Epithelial cell of esophagus (primary cell): ENCODE data around the genes GPATCH1 and WDR88.

GRCh38 chr19:32933469-32934399 lies 38.0 kb downstream of the CEP89 start:
- RRBS, result no CpG with 5 or more reads among the region's 6 CpGs

DNA sequence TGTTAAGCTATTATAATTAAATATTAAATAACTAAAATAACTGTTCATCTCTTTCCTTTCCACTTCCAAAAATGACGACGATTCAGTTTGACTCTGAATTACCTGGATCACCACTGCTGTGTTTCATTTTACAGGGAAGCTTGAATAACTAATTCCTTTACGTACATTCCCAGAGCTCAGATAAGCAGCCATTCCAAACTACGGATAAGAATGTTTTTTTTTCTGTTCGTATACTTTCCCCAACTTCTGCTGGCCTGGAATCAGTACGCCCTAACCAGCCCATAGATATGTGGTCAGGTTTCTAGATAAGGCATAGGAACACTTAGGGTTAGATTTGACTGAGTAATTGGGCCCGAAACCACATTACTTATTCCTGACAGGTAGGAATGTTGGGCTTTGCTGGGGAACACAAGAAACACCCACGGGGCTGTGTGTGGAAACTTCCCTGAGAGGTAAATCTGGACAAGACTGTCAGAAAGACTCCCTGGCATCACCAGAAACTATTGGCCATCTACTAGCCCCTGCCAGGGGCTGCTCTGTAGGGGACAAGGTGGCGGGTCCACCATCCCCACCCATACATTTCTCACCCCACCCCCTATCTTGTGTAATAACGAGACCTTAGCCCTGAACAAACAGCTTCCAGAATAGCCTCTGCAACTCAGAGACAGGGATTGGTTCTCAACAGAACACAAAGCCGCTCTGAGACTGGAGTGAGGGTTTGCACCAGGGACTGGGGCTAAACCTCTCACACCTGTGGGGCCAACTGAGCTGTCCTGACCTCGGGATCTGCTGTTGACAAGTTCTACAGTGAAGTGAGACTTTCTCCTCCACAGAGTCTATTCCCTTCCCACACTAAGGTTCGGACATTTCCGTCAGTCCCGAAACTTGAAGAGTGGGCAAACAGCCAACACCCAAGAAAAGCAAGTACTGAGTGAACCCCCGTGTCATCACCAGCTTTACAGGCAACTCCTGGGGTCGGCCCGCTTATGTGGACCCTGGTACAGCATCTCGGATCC lies 15.6 kb downstream of the RHPN2 start:
- RRBS, result no CpG with 5 or more reads among the region's 19 CpGs

GRCh38 chr19:33080532-33081966 lies at the start of gene GPATCH1:
GPATCH1 (plus strand) TSS chr19:33081181.
- RRBS, result 2% methylated on average over 25 of the region's 71 CpGs

GRCh38 chr19:33132048-33132418 lies at the start of gene WDR88:
WDR88 (plus strand) TSS chr19:33132114.
- RRBS, result 84% methylated on average over 5 of the region's 40 CpGs

DNA sequence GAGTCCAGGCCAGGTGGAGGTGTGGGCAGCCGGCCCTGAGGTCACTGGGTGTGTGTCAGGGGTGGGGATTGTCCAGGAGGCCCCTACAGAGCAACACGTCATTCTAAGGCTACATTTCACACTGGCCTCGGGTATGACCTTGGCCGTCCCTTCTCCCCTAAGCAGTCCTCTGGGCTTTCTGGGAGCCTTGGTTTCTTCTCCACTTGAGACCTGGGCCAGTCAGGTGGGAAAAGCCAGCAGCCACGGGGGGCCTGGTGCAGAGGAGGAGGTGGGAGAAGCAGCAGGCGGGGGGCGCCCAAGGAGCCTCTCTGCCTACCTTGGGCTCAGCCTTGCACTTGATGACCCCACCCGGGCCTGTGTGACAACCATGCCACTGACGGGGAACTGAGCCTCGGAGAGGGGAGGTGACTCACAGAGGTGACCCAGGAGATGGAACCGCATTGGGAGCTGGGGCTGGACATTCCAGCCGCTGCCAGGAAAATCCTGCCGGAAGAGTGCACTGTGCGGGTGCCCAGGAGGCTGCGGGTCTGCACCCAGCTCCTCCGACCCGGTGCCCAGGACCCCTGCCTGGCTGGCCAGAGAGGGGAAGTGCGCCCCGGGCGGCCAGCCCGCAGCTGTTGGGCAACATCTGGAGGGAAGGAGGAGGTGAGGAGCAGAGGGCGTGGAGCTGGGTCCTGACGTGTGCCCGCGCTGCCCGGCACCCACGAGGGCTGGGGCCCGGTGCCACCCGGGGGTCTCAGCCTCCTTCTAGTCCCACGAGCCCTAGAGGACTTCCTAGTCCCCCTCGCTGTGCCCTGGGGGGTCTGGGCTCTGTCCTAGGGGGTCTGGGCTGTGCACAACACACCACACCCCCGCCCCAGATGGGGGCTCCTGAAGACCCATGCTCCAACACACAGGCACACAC lies 23.4 kb upstream of the SLC7A10 start:
- RRBS, result 53% methylated on average over 7 of the region's 32 CpGs

GRCh38 chr19:33291417-33291905 lies 10.9 kb downstream of the CEBPA start:
- RRBS, result no CpG with 5 or more reads among the region's 8 CpGs

DNA sequence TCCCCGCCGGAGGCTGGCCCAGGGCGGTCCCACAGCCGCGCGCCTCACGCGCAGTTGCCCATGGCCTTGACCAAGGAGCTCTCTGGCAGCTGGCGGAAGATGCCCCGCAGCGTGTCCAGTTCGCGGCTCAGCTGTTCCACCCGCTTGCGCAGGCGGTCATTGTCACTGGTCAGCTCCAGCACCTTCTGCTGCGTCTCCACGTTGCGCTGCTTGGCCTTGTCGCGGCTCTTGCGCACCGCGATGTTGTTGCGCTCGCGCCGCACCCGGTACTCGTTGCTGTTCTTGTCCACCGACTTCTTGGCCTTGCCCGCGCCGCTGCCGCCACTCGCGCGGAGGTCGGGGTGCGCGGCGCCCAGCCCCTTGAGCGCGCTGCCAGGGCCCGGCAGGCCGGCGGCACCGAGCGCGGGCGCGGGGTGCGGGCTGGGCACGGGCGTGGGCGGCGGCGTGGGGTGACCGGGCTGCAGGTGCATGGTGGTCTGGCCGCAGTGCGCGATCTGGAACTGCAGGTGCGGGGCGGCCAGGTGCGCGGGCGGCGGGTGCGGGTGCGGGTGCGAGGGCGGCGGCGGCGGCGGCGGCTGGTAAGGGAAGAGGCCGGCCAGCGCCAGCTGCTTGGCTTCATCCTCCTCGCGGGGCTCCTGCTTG lies 919 bp downstream of the CEBPA start:
- RRBS, result 2% methylated on average over 17 of the region's 81 CpGs

DNA sequence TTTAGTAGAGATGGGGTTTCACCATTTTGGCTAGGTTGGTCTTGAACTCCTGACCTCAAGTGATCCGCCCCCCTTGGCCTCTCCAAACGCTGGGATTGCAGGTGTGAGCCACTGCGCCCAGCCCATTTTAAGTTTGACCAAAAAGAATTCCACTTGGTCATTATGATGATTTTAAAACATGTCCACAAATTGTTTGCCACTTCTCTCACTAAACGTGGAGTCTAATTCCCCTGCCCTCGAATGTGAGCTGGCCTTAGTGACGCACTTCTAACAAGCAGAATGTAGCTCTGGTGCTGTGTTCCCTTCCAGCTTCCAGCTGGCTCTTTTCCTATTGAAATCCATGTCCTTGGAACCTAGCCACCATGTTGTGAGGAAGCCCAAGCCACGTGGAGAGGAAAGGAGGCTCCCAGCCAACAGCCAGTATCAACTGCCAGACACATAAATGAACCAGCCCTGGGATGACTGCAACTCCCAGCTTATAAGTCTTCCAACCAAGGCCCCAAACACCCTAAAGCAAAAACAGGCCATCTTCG lies 23.5 kb upstream of the CEBPA start:
- RRBS, result no CpG with 5 or more reads among the region's 8 CpGs

GRCh38 chr19:33375547-33376064 lies 2.1 kb downstream of the CEBPG start:
- RRBS, result no CpG with 5 or more reads among the region's 5 CpGs

GRCh38 chr19:33389804-33390498 lies 16.4 kb downstream of the CEBPG start:
- RRBS, result 32% methylated on average over 4 of the region's 14 CpGs

GRCh38 chr19:33501926-33502163 lies 19.7 kb downstream of the PEPD start:
- RRBS, result no CpG with 5 or more reads among the region's 2 CpGs

GRCh38 chr19:33508853-33509326 lies 12.7 kb downstream of the PEPD start:
- RRBS, result 69% methylated on average over 5 of the region's 10 CpGs

DNA sequence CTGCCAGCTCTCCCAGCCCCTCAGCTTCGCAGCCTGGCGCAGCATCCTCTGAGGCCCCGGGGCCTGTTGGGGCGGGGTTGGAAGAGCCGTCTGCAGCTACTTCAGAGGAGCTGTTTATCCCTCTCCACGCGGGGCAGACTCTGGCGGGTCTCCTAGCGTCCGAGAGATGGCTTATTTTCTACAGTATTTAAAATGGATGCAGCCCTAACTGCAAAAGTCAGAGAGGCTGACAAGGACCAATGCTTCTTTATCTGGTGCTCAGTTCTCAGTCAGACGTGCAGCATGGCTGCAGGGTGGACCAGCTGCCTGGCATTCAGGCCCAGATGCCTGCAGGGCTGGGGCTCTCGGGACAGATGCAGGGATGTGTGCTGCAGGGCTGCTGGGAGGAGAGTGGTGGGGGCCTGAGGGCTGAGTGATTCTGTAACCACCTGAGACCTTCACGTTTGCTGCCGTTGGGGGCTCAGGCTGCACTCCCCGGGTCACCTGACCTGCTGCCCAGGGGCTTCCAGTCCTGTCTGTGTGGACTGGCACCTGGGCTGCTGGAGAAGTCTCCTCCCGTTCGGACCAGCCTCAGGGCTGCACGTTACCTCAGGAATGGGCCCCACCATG lies 16.6 kb downstream of the KCTD15 start:
- RRBS, result no CpG with 5 or more reads among the region's 18 CpGs

- RRBS, result no CpG with 5 or more reads among the region's 9 CpGs
Observed at GRCh38 chr19:33878915-33879270, 82.2 kb downstream of the KCTD15 start.

GRCh38 chr19:33883843-33884807 lies 87.5 kb downstream of the KCTD15 start:
- RRBS, result no CpG with 5 or more reads among the region's 16 CpGs

DNA sequence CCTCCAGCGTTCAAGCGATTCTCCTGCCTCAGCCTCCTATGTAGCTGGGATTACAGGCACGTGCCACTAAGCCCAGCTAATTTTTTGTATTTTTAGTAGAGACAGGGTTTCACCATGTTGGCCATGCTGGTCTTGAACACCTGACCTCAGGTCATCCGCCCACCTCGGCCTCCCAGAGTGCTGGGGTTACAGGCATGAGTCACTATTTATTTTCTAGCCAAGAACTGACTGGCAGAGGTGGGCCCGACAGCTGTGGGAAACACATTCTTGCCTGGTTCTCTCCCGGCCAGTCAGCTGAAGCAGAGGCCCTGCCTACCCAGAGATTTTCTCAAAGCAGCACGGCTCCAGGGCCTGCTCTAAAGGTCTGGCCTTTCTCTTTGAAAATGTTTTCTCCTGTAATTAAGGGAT lies 108.0 kb downstream of the KCTD15 start:
- RRBS, result no CpG with 5 or more reads among the region's 8 CpGs

GRCh38 chr19:34230813-34231896 lies 23.2 kb upstream of the GARRE1 start:
- RRBS, result no CpG with 5 or more reads among the region's 17 CpGs

DNA sequence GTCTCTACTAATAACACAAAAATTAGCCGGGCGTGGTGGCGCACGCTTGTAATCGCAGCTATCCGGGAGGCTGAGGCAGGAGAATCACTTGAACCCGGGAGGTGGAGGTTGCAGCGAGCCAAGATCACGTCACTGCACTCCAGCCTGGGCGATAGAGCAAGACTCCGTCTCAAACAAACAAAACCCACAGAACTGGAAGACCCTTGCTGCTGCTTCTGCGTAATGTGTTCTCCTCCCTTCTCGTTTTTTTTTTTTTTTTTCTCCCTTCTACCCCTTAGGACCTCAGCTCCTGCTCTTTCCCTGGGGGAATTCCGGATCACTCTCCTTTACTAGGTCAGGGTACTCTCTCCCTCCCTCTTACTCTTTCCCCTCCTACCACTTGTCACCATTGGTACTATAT lies 609 bp upstream of the GARRE1 start:
- RRBS, result 0% methylated on average over 1 of the region's 14 CpGs

GRCh38 chr19:34265148-34265856 lies 10.9 kb downstream of the GARRE1 start:
- RRBS, result no CpG with 5 or more reads among the region's 12 CpGs

DNA sequence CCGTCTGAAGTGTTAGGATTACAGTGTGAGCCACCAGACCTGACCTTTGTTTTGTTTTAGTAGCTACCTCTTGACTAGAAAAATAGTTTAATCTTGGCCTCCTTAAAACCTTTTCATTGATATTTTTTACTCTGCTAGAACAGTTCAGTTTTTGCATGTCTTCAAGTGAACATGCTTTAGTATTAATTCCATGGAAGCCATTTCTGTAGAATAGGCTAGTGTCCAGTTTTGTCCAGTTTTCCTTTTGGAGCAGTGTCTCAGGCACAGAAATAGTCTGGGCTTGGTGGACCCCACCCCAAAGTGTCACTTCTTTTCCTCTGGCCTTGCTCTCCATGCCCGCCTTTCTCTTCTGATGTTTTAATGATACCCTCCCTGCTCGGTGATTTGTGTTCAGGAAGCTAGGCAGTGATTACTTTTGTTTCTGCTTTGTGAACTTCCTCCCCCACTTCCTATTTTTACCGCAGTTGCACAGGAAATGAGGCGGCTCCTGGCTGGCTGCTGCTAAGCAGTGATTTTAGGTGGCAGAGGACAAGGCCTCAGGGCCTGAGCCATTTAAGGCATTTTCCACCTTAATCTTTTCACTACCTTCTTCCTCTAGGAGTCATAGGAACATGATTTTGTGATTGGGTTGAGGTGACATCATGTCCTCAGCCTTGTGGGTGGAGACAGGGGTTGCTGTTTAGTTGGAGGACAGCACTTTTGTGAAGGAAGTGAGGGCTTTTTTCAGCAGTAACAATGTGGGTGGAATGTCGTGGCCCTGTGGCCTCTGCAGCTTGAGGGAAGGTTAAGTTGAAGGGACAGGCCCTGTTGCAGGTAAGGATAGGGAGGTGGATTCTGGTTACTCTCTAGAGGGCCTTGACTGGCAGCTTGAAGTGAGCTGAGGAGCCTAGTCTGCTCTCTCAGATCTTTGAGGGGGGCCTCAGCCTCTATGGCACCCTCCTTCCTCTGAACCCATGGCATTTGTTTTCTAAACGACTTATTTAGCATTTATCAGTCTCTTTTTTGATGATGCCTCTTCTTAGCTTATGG lies 15.6 kb downstream of the GARRE1 start:
- RRBS, result no CpG with 5 or more reads among the region's 7 CpGs